Metastatic Breast Carcinoma in the Brain (tissue), 10 donors: ENCODE measurements around a stretch of chr2.

DNA sequence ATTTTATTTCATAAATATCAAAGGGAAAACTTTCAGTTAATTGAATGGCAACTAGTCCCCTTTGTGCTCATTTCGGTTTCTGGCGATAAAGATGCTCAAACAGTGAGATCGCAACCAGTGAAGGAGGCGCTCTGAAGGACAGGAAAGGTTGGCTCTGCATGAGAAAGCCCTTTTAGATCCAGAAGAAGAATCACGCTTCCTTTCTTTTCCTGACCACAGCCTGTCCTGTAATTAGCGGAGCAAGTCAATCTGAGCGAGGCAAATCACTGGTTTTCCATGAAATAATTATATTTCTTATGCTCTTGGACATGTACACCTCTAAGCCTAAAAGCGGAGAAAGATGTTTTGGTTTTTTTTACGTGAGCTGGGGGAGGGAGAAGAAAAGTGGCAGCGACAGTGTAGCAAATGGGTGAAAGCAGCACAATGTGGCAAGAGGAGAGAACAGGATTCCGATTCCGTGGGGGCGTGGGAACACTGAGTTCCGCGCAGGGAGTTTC is 837 bp upstream of the SLC9A2 start:
- PRO-cap, 10 experiments = no peak in any of the 10 experiments

DNA sequence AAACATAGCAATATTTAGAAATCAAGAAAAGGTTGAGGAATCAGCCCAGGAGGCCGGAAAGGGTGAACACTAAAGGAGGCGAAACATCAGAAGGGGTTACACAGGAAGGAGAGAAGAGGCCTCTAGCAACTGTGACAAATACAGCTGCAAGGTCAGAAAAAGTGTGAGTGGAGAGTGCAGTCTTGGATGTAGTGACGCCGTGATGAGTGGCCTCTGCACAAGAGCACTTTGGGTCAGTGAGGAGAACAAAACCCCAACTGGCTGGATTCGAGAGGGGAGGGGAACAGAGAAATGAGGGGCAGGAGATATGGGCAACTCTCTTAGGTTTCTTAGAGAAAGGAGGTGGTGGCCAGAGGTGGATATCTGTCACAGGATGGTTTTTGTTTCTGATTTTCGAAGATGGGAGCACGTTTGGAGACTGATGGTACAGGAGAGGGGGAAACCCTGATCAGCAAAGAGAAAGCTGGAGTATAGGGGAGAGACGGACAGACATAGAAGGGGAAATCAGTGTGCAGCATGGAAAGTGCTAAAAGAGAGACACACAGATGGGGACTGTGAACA is 46.5 kb downstream of the MFSD9 start:
- PRO-cap, 10 experiments = no peak in any of the 10 experiments

- PRO-cap, 10 experiments = peak in 7 of 10 experiments; most common plus-strand start chr2:104321892 (in 7)
Observed at GRCh38 chr2:104321754-104322076, 532.2 kb upstream of the POU3F3 start.

DNA sequence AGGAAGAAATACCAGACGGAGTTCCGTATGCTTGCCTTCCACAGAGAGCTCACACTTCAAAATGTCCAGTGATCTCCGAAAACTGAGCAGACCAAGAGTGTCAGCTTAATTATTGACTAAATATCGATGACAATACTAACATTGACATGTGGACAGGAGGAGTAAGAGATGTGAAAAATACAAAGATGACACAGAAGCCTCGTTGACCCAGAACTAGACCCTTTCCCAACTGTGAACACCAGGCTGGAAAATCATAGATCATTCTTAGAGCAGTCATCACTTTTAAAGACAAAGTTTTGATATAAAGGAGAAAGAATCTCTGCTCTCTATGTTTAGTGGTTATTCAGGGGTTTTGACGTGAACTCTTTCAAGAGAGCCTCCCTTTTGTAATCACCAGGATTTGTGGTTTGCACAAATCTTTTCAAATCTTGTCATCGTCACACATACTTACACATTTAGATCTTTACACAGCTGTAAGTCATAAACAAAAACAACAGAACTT is 439.9 kb upstream of the POU3F3 start:
- PRO-cap, 10 experiments = no peak in any of the 10 experiments

DNA sequence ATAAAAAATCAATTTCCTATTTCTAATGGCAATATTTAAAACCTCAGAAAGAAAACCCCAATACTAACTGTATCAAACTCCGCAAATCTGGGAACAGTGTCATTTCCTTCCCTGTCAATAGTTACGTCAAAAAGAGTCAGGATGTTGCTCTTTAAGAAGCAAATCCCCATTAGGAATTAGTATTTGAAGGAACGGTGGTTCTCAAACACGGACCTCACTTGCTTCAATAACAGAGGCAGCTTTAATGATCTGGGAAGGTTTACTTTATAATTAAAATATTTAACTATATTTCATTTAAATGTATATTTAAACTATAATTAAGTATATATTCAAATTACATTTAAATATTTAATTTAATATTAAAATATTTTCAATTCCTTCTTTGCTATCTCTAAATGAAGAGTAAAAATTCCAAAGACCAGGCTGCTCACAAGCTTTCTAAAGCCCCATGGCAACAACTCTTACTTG is 63.1 kb upstream of the POU3F3 start:
- PRO-cap, 10 experiments = no peak in any of the 10 experiments

- PRO-cap, 10 experiments = no peak in any of the 10 experiments
Observed at GRCh38 chr2:104889903-104890389, 36.0 kb downstream of the POU3F3 start.

DNA sequence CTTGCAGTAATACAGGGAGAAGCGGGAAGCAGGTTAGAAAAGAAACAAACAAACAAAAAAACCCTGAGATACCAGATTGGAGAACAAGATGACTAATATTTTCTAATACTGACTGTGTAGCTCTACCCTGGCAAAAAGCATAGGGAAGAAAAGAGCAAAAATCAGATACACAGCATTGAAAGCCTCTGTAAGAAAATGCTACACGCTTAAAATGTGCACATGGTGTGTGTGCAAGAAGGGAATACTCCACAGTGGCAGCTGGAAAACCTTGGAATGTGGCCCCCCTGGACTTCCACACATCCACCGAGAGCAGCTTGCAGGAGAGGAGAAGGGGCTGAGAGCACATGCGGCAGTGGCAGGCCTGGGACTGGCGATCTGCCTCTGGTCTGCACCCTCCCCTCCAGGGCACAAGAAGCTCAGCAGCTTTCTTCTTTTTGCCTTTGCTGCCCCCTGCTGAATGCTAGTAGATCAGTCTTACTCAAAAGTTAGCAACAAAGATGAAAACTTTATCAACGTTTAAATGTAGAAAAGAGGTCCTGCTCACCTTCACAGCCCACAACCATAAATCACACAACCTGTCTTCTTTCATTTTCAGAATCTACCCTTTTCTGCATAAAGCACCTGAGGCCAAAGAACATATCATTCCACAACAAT is 34.8 kb downstream of the TGFBRAP1 start:
- PRO-cap, 10 experiments = no peak in any of the 10 experiments

DNA sequence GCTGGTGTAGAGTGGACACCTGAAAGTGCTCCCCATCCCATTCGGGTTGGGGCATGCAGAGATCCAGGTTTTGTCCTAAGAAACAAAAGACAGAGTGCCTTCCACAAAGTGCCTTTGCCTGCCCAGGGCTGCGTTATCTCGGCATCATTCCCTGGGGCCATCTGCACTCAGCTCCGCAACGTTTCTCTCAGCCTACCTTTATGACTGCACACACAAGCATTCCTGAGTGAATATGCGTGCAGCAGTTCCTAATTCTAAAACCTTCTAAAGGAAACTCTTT is 20.4 kb downstream of the FHL2 start:
- PRO-cap, 10 experiments = peak in 1 of 10 experiments; most common minus-strand start position 153 of the sequence (in 1)

DNA sequence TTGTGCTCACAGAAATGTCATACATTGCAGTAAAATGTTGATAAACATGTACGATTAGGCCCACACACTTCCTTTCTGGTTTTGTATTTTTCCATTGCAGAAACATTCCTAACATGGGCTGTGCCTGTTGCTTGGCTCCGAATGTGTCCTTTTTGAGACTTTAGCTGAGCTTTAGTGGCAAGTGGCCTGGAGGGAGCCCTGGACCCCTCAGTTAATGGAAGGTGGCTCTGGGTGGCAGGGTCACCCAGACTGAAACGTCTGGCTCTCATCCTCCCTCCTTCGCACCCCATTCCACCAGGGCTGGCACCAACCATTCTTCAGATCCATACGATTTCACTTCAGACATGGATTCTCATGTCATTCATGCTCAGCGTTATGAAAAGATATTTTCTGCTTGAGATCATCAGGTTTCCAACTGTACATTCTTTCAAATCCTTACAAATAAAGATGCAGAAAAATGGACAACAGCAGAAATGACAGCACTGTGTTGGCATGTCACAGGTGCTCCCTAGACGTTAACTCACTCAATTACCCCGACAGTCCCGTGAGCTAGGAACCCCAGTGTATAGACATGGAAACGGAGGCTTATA is 17.9 kb downstream of the FHL2 start:
- PRO-cap, 10 experiments = no peak in any of the 10 experiments

GRCh38 chr2:105388898-105389673 is 9.8 kb downstream of the FHL2 start:
- PRO-cap, 10 experiments = peak in 1 of 10 experiments; most common plus-strand start chr2:105389296 (in 1)

DNA sequence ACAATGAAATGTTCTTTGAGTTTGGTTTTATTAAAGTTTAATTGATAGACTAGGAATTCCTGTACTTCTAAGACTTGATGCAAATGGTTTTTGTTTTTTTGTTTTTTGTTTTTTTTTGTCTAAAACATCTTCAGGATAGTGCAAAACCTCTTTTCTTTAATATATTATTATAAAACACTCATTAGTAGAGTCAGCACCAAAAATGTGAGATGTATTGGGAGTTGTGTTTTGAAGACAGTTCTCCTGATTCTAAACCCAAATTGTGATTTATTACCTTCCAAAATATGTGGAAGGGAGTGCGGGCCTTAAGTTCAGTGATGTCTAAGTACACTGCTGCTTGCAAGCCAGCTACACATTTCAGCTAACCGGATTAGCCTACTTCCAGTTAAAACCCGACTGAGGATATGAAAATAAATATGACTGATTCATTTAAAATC is 1.1 kb downstream of the FHL2 start:
- PRO-cap, 10 experiments = no peak in any of the 10 experiments

- PRO-cap, 10 experiments = peak in 4 of 10 experiments; most common plus-strand start chr2:105398455 (in 3); most common minus-strand start chr2:105398407 (in 1)
Observed at GRCh38 chr2:105398218-105398694, 595 bp downstream of the FHL2 start.

DNA sequence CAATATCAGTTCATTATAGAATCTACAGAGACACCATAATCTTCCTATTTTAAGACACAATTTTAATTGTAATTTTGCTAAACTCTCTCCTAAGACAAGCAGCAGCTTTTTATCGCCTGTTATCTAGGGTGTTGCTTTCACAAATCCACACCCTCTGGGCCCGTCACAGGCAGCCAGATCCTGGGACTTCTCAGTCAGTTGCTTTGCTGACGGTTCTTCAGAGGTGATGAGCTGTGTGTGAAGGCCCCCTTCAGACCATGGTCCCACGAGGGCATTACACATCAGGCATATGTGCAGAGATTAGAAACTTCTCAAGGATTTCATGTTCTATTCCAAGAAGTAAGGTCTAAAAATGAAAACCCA is 96.2 kb upstream of the FHL2 start:
- PRO-cap, 10 experiments = no peak in any of the 10 experiments

GRCh38 chr2:105743605-105744329 is 945 bp upstream of the NCK2 start:
- PRO-cap, 10 experiments = peak in 1 of 10 experiments; most common plus-strand start chr2:105744066 (in 1)

- PRO-cap, 10 experiments = peak in 1 of 10 experiments; most common plus-strand start chr2:105772063 (in 1); most common minus-strand start chr2:105771912 (in 1)
Observed at GRCh38 chr2:105771844-105772206, 27.1 kb downstream of the NCK2 start.

DNA sequence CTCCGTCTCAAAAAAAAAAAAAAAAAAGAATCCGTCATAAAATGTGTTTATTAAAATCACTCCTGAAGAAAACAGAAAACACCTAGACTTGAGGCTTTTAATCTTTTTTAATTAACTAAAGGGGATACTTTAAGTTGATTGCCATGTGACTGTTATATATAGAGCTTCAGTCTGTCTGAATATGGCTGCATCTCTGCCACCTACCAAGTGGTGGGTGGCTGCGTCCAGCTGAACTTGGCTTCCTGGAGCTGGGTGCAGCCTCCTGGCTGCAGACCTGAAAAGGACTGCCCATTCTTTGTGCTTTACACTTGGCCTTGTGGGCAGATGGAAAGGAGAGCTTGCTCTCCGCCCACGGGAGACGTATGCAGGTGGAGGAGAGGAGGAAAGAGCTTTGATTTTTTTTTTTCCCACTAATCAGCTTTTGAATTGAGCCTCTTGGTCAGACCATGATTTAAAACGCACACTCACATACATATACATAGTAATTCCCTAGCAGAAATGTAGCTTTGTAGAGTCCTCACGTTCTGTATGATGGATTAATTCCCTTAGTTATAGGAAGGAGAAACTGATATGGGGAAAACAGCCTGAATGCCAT is 34.7 kb downstream of the NCK2 start:
- PRO-cap, 10 experiments = peak in 1 of 10 experiments; most common plus-strand start position 305 of the sequence (in 1); most common minus-strand start position 282 of the sequence (in 1)

DNA sequence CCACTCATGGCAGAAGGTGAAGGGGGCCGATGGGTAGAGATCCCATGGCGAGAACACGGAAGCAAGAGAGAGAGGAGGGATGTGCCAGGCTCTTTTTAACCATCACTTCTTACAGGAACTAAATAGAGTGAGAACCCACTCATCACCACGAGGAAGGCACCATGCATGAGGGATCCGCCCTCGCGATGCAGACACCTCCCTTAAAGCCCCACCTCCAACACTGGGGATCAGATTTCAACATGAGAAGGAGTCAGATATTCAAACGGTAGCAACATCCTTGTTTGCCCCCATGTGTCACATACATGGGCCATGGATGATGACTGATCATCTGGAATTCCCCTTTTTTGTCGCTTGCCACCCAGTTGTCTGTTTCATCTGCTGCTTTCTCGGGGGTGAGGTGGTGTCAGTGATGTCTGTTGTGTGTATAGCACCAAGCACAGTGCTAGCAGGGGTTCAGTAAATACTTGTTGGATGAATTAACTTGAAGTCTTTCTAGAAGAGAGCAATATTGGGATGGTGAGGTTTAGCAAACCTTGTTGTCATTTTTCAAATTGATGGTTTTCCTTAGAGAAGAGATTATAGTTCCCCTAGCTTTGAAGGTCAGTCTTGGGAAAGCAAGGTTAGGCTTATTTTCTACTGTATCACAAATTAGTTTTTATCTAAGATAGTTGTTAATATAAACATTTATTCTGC is 57.9 kb downstream of the NCK2 start:
- PRO-cap, 10 experiments = no peak in any of the 10 experiments

- PRO-cap, 10 experiments = no peak in any of the 10 experiments
Observed at GRCh38 chr2:105820072-105820762, 75.5 kb downstream of the NCK2 start.

- PRO-cap, 10 experiments = no peak in any of the 10 experiments
Observed at GRCh38 chr2:105825544-105826186, 81.0 kb downstream of the NCK2 start.

DNA sequence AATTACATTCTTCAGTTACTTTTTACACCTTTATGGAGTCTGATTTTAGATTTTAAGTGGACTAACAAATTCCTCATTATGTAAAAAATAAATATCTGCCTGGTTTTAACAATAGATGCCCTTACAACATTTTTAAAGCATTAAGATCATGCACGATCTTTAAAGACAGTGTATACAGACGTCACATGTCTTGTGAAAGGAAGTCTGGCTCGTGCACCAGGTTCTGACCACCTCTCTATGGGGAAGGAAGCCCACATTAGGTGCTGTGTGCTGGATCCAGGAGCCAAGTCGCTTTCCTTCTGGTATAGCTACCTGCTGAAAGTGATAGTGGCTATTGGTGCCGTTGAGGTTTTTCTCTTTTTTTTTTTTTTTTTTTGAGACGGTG is 116.4 kb downstream of the NCK2 start:
- PRO-cap, 10 experiments = no peak in any of the 10 experiments